ENCODE measurements around a stretch of chr5.

- RAMPAGE, long total RNA: no peak
- RRBS: no CpG with 5 or more reads among the region's 6 CpGs
Observed at GRCh38 chr5:57650332-57650962, 167.8 kb upstream of the ACTBL2 start.

GRCh38 chr5:58936786-58937870 is 354.3 kb downstream of the RAB3C start:
- RAMPAGE, long total RNA: no peak
- RRBS: no CpG with 5 or more reads among the region's 29 CpGs

DNA sequence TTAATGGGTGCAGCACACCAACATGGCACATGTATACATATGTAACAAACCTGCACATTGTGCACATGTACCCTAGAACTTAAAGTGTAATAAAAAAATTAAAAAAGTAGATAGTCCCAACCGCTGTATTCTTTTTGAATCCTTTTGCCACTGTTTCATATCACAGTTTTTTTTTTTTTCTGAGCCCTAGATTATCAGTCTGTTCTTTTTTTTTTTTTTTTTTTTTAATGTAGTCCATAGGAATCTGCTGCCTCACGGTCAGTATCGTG is 433.2 kb downstream of the RAB3C start:
- RAMPAGE, long total RNA: no peak
- RRBS: no CpG with 5 or more reads among the region's 3 CpGs

- RAMPAGE, long total RNA: no peak
- RRBS: no CpG with 5 or more reads among the region's 2 CpGs
Observed at GRCh38 chr5:59140143-59140627, 557.3 kb downstream of the RAB3C start.

GRCh38 chr5:59212978-59213502 is 630.2 kb downstream of the RAB3C start:
- RAMPAGE, long total RNA: no peak
- RRBS: no CpG with 5 or more reads among the region's 1 CpG

DNA sequence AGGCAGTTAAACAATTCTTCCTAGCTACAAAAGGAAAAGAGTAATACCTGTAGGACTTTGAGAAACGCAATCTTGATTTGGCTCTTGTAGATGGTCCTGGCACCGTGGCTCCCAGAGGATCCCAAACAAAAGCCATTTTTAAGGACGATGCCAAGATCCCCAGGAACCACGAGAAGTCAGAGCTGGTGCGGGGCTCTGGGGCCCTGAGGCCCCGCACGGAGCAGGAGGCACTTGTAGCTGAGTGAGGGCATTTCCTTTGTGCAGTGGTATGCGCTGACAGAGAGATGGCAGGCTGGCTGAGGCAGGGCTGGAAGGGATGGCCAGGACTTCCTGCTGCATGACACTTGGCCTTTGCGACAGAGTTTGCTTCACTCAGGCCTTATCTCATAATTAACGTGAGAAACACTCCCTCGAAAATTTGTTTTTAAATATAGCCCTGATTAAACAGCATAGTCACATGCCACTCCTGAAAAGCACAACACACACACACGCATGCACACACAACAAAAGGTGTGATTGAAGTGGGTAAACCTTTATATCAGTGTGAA is 536.7 kb downstream of the PDE4D start:
- RAMPAGE, long total RNA: no peak
- RRBS: no CpG with 5 or more reads among the region's 12 CpGs

- RAMPAGE, long total RNA: no peak
- RRBS: no CpG with 5 or more reads among the region's 8 CpGs
Observed at GRCh38 chr5:59429813-59430573, 463.5 kb downstream of the PDE4D start.

DNA sequence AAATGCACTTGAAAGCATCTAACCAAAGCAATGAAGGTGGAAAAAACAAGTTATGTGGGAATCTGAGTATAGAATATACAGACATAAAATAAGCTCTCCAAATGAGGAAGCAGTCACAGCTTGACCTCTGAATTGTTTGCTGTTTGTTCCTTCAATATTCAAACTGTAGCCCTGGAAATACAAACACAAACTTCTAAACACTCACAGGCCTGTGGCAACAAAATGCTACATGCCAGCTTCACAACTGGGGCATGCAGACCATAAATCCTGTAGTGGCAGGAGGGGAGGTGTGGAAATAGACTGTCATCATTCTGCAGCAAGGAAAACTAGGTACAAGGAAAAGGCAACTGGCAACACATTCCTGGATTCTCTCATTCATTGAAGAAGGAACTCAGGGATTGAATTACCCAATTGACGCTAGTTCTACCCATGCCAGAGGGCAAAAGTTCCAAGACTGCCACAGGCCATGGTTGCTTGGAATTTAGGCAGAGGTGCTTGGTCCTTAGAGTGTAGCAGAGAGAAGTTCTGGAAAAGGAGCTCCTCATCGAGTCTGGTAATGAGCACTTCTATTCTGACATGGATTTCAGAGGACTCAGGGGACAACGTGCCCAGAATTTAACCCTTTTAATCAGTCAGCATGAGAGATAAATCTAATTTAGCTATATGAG is 349.6 kb downstream of the PDE4D start:
- RAMPAGE, long total RNA: no peak
- RRBS: no CpG with 5 or more reads among the region's 3 CpGs

DNA sequence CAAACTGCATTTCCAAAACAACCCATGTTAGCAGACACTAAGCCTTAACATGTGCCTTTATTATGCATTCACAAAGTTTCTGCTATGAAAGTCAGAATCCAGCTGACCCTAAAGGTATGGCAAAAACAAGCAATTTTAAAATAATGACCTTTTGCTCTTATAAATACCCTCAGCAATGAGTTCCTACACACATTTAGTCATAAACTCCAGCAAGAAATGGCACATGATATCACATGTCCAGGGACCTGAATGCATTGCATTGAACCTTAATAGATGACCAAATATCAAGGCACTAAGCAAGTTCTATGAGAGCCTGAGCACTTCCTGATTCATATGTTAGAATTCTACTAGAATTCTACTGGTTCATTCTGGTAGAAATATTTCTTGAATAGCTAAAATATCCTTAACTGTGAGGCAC is 308.1 kb downstream of the PDE4D start:
- RAMPAGE, long total RNA: no peak

GRCh38 chr5:59981709-59981953 is 88.1 kb upstream of the PDE4D start:
- RAMPAGE, long total RNA: no peak
- RRBS: no CpG with 5 or more reads among the region's 1 CpG

DNA sequence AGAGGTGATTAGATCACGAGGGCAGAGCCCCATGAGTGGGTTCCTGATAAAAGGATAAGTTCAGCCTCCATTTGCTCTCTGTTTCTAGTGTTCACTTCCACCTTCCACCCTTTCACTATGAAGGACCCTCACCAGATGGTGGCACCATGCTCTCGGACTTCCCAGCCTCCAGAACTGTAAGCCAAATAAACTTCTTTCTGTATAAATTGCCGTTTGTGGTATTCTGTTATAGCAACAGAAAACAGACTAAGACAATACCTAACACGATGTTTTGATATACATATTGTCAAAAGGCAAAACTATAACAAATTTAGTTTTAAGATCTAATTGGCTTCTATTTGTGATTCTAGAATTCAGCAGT is 166.1 kb downstream of the DEPDC1B start:
- RAMPAGE, long total RNA: no peak
- RRBS: no CpG with 5 or more reads among the region's 4 CpGs

DNA sequence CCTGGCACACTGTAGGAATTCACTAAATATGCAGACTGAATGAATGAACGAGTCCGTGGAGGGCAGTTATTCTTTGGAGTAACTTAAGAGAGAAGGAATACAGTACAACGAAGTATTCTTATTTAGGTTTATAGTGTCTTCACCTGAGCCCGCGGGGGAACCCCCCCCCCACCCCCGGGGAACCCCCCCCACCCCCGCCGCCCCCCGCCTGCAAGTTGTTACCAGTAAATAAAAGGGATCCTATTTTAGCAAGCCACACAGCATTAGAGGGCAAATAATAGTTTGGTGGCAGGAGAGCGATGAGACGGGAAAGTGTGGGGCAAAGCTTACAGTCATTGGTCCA is 353 bp downstream of the ERCC8 start:
- RAMPAGE, long total RNA: no peak
- RRBS: no CpG with 5 or more reads among the region's 11 CpGs

GRCh38 chr5:60945301-60946463 is 677 bp downstream of the NDUFAF2 start:
- RAMPAGE, long total RNA: no peak
- RRBS: under 1% methylated on average over 13 of the region's 59 CpGs

GRCh38 chr5:61304420-61305301 is 27.4 kb upstream of the ZSWIM6 start:
- RAMPAGE, long total RNA: no peak
- RRBS: no CpG with 5 or more reads among the region's 17 CpGs

DNA sequence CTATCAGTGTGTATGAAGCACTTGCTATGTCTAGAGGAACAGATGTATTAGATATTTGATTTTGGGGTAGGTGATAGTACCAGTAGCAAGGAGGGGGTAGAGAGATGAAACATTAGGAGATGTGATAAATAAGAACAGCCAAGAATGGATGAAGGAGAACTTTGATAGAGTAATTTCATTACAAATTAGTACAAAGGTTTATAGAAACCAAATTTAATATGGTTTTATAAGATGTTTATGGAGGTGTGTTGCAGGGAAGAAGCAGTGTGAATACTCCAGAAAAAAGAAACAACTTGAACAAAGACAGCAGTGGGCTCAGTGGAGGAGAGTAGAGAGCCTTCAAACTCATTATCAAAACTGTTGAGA is 167.3 kb downstream of the ZSWIM6 start:
- RAMPAGE, long total RNA: no peak

- RAMPAGE, long total RNA: no peak
- RRBS: no CpG with 5 or more reads among the region's 5 CpGs
Observed at GRCh38 chr5:61574921-61575580, 243.0 kb downstream of the ZSWIM6 start.

GRCh38 chr5:61631176-61631940 is 299.3 kb downstream of the ZSWIM6 start:
- RAMPAGE, long total RNA: no peak
- RRBS: no CpG with 5 or more reads among the region's 12 CpGs

GRCh38 chr5:61731587-61732614 is 399.8 kb downstream of the ZSWIM6 start:
- RAMPAGE, long total RNA: no peak
- RRBS: no CpG with 5 or more reads among the region's 22 CpGs

- RAMPAGE, long total RNA: no peak
- RRBS: no CpG with 5 or more reads among the region's 1 CpG
Observed at GRCh38 chr5:62299605-62300114, 6.3 kb upstream of the KIF2A start.

DNA sequence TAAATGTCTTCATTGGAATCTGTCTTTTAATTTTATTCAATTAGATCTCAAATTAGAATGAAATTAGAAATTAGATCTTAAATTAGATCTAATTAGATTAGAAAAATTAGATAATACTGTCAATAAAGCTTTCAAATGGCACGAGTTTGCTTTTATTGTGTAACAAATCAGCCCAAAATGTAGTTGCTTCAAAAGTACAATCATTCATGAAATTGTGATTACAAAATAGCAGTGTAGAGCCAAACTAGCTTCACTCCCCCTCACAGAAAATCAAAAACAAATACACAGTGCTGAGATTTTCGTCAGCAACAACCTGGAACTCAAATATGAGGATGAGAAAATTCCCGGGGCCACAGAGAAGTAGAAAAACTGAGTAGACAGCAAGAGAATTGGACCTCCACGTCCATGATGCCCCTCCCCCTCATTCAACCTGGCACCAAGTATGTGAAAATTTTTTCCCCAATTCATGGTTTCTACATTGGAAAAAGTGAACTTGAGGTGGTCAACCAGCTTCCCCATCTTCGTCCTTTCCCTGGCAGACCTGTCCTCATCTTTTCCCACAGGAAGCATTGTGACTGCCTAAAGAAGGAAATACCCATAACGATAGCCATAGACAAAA is 664.4 kb downstream of the LRRC70 start:
- RAMPAGE, long total RNA: no peak
- RRBS: no CpG with 5 or more reads among the region's 6 CpGs

Data from epithelial cell of alveolus of lung (primary cell).